Thoracic aorta (tissue), 1 donor: Measurements from ENCODE around the gene STRBP.

DNA sequence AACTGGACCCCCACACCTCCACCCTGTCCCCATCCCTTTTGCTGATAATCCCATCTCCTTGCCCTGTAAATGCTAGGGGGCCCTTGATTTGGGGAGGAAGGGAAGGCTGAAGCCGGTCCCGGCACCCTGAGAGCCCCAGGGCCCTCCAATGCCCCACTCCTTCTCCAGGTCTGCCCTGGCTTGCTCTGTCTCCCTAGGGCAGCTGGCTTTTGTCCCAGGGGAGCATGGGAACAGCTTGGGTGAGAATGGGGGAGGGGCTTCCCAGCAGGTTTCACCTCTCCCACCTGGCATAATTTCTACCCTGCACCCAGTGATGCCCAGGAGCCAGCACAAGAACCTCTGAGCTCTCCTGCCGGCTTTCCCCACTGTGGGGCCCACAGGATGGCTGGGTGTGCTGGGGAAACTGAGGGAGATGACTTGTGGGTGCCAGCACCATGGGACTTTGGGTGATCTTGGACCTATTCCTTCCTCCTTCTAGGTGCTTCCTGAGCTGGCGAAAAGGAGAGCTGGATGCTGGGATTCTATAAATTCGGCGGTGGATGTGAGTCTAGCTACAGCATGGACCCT is 1.1 kb upstream of the PTGS1 start:
- RAMPAGE, long total RNA = no peak

- RAMPAGE, long total RNA = no peak
Observed at GRCh38 chr9:122848758-122849526, 20.6 kb upstream of the PDCL start.

- RAMPAGE, long total RNA = no peak
Observed at GRCh38 chr9:122931860-122932332, 584 bp upstream of the ZBTB26 start.

DNA sequence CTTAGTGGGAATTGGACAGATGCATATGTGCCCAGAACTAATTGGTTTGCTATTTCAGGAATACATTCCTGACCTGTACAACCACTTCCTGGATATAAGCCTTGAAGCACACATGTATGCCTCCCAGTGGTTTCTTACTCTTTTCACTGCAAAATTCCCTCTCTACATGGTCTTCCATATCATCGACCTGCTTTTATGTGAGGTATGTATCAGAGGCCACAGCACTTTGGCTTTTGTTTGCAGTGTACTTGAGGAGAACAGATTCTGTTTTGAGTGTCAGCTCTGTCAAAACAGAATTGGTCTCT is 40.7 kb downstream of the GPR21 start:
- RAMPAGE, long total RNA = start-site peak on the plus strand centred at position 135 of the sequence, 33 bp wide, 56 reads

DNA sequence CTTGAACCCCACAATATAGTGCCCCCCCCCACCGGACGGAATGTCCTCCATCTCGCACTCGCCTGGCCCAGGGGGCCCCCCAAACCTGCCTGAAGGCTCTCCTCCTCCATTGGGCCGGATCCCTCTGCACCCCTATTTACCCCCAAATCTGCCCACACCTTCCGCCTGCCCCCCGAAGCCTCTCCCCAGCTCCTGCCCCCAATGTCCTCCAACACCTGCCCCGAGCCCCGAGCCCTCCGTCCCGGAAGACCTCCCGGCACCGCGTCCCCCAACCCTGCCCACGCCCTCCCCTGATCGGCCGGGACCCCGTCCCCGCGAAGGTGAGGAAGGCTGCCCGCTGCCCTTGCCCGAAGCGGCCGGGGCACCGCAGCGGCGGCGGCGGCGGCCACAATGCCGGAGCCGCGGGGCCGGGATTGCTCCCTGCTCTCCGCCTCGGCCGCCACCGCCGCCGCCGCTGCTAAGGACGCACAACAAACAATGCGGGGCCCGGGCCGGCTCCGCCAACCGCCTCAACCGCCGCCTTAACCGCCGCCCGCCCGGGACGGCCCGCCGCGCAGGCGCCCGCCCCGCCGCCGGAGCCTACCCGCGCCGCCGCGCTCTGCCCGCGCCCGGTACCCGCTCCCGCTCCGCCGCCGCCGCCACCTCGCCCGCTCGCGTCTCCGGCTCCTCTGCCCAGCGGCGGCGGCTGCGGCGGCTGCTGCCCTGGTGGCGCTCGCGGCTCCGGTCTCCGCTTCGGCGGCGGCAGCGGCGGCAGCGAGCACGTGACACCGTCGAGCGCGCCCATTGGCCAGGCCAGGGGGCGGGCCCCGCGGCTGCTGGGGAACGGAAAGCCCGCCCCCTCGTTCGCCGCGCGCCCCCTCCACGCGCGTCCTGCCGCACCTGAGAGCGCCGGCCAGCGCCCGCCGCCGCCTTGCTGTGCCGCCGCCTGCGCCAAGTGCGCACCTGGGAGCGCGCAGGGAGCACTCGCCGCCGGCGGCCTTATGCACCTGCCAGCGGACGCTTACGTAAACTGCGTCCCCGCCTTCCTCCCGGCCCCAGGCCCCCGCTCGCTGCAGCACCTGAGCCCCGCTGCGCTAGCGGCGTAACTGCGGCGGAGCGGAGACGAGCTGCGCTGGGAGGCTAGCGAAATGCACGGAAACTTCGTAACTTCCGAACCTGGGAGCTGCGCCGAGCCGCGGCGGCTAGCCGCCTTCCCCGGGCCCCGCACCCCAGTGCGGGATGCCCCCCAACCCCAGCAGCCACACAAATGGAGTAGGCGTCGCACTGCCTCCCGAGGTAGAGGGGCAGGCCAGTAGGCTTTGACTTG is at the start of gene STRBP:
Gene STRBP (minus strand): TSS at position 734 of the 1,306 bp plus-strand sequence.
- RAMPAGE, long total RNA = no peak

DNA sequence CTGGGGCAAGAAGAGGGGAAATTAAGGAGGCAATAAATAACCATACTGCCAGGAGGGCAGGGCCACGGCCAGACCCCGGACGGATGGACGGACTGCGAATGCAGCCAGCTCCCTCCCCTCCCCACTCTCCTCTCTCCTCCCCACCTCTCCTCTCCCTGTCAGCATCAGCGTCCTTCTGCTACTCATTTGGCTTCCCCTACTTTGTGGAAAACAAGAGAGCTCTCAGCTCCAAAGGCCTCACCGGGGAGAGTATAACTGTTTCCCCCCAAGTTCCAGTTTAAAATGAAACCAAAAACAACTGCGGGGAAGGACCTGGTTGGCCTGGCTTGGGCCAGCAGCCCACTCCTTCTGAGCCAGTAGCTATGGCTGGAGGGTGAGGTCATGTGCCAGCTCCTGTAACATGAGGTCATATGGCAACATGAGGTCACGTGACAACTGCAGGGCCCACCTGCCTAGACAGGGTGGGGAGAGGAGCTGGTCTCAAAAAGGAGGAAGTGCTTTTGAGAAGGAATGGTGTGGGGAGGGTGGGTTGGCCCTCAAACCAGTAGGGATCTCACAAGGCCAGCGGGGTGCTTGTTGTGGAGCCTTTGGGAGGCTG is 29.4 kb upstream of the CRB2 start:
- RAMPAGE, long total RNA = no peak

DNA sequence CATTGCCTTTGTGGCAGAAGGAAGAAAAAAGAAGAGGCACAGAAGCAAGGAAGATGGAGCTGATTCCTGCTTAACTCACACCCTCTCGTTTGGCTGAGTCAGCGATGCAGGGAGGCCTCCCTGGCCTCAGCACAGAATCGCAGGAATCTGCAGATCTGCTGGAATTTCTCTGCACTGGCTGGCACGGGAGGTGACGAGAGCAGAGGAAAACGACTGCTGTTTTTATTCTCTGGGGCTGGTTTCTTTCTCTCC is 20.4 kb upstream of the CRB2 start:
- RAMPAGE, long total RNA = no peak

- RAMPAGE, long total RNA = no peak
Observed at GRCh38 chr9:123343470-123343925, 12.5 kb upstream of the CRB2 start.

DNA sequence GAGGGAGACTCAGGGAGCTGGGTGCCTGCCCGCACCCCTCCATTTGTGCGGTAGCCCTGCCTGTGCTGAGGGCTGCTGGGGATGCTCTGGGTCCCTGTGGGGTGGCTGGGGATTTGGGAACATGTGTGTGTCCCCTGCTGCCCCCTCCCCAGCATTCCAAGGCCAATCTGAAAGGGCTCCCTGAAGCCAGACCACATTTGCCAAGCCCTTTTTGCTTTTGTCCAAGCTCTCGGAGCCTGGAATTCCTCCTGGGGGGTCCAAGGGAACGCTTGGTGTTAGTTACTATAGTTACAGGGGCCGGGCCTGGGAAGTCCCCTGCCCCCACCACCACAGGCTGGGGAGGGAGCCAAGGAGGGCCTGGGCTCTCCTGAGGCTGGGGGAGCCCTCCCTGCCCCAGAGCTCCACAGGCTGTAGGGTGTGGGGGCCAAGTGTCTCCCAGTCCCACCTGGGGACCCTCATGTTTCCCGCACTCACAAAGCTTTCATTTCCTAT is 1.0 kb downstream of the CRB2 start:
- RAMPAGE, long total RNA = no peak

GRCh38 chr9:123364335-123364516 is 8.2 kb downstream of the CRB2 start:
- RAMPAGE, long total RNA = no peak

- RAMPAGE, long total RNA = no peak
Observed at GRCh38 chr9:123455840-123456448, 99.9 kb downstream of the CRB2 start.

DNA sequence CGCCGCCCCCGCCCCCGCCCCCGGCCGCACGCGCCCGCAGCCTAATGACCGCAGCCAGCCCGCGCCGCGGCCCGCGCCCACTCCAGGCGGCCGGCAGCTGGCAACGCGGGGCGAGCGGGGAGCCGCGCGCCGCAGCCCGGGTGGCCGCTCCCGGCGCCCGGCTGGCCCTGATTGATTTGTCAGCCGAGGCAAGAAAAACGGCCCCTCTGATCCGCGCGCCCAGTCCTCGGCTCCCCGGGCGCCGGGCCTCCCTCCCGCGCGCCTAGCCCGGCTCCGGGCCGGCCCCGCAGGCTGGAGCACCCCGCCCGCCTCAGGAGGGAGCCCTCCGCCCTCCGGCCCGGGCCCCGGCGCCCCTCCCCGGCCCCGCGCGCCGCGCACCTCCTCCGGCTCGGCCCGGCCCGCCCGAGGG is 11.9 kb upstream of the LHX2 start:
- RAMPAGE, long total RNA = no peak

DNA sequence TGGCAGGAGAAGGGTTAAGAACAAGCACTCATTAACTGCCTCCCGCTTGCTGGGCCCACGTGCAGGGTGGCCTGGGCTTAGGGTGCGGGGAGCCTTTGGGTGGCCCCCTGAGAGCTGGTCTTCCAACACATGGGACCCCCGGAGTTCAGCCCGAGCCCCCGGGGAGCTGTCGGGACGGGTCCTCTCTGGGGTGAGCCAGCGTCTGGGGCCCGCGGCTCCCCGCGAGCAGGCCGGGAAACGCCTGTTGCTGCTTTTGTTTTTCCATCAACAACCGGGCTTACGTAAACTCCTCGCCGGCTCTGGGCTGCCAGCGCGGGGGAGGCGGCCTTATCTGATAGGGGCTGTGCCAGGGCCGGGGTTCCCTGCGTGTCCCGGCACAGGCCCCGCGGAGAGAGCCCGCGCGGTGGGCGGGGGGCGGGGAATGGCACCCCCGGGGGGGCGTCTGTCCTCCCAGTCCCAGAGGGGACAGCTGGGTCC is 33.9 kb downstream of the LHX2 start:
- RAMPAGE, long total RNA = no peak

GRCh38 chr9:124206276-124206816 is 51.4 kb upstream of the NEK6 start:
- RAMPAGE, long total RNA = no peak

- RAMPAGE, long total RNA = no peak
Observed at GRCh38 chr9:124520490-124521510, 13.6 kb upstream of the NR5A1 start.

DNA sequence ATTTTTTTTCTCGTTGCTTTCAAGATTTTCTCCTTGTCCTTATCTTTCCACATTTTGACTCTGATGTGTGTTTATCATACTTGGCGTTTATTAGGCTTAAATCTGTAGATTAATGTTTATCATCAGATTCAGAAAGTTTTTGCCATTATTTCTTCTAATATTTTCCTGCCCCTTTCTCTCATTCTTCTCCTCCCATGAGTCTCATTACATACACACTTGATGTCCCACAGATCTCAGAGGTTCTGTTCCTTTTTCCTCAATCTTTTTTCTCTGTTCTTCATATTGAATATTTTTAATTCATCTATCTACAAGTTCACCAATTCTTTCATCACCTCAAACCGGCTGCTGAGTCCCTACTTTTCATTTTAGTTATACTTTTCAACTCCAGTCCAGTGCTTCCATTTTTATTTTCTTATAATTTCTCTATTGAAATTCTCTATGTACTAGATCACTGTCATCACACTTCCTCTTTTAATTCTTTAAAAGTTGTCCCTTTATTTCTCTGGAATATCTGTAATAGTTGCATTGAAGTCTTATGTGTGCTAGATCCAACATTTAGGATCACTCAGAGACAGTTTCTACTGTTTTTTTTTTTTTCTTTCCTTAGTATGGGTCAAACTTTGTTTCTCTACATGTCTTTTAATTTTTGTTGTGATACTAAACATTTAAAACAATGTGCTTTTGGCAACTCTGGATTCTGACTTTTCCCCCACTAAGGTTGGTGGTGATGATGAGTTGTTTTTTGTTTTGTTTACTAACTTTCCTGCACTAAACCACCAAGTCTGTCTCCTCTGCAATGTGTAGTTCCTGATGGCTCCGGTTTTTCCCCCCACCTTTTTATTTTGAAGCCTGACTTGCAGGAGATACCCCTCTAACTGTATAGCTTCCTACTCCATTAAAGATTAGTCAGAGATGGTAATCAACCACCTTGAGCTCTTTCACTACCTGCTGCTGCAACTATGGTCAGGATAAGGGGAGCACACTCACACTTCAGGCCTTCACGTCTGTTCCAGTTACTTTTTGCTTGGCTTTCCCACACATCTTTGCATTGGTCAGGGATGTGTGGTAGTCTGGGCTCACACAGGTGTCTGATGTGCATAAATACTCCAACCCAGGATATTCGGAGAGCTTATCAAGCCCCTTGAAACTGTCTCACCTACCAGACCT is 63.8 kb downstream of the NR6A1 start:
- RAMPAGE, long total RNA = no peak

- RAMPAGE, long total RNA = no peak
Observed at GRCh38 chr9:124810580-124811422, 33.9 kb downstream of the OLFML2A start.

DNA sequence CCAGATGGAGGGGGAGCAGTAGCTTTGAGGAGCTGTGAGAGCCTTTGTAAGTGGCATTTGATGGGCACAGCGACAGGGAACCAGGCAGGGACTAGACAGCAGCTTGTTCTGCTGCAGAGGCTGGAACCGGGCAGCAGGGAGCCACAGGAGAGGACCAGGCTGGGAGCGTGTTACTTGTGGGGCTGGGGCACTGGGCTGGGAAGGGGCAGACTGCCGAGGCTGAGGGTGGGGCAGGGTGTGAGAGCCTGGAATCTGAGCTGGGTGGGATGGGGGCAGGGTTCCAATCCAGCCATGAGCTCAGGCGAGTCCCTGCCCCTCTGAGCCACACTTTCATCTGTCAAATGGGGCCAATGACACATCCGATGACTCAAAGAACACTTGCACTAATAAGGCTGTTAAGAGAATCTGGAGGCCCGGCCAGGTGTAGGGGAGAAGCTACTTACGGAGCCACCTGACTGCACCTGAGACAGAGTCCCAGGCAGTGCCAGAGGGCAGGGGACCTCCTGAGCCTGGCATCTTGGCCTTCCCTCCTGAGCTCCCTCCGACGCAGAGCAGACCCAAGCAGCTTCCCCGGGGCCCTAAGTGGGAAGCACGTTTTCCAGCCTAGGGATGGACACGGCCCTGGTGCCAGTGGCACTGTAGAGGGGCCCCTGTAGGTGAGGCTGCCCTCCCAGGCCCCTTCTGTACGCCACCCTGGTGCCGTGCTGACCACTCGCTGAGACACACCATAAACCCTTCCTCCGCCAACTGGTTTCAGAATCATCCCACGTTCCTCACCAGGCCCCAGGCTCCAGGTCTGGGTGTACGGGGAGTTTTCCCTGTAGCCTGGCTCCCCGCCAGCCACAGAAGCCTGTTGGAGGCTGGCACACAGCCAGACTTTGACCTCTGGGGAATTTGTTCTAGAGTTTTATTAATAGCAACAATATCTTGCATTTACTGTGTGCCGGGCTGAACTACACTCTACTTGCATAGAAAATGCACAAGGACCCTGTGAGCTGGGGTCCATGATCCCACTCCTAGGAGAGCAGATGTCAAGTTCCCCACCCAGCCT is 18.4 kb upstream of the WDR38 start:
- RAMPAGE, long total RNA = no peak

DNA sequence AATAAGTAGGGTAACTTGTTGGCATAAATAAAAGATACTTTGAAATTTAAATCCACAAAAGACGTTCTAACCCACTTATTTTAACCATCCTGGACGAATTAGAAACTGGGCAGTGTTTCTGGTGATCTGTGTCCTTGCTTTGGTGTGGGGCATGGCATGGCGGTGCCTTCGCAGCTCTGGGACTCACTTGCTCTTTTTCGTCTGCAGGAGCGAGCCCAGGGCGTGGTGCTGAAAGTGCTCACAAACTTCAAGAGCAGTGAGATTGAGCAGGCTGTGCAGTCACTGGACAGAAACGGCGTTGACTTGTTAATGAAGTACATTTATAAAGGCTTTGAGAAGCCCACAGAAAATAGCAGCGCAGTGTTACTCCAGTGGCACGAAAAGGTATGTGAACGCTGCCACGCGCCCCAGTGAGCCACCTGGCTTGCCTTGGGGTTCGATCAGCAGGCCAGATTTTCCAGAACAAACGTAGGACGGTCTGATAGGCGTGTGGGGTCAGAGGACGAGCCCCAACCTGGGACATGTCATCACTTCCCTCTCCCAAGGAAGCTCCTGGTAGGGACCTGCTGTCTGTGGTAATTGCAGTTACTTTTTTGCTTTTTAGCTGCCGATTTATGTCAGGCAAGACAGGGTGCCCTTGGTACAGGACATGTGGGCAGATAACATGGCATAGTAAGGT is 13.0 kb downstream of the ARPC5L start:
- RAMPAGE, long total RNA = no peak

GRCh38 chr9:125236178-125237505 is 4.5 kb downstream of the HSPA5 start:
- RAMPAGE, long total RNA = start-site peak on the minus strand at chr9:125236982-125237038, 78 reads; start-site peak on the minus strand at chr9:125237040-125237134, 115 reads